ENCODE results near the gene TULP4.

DNA sequence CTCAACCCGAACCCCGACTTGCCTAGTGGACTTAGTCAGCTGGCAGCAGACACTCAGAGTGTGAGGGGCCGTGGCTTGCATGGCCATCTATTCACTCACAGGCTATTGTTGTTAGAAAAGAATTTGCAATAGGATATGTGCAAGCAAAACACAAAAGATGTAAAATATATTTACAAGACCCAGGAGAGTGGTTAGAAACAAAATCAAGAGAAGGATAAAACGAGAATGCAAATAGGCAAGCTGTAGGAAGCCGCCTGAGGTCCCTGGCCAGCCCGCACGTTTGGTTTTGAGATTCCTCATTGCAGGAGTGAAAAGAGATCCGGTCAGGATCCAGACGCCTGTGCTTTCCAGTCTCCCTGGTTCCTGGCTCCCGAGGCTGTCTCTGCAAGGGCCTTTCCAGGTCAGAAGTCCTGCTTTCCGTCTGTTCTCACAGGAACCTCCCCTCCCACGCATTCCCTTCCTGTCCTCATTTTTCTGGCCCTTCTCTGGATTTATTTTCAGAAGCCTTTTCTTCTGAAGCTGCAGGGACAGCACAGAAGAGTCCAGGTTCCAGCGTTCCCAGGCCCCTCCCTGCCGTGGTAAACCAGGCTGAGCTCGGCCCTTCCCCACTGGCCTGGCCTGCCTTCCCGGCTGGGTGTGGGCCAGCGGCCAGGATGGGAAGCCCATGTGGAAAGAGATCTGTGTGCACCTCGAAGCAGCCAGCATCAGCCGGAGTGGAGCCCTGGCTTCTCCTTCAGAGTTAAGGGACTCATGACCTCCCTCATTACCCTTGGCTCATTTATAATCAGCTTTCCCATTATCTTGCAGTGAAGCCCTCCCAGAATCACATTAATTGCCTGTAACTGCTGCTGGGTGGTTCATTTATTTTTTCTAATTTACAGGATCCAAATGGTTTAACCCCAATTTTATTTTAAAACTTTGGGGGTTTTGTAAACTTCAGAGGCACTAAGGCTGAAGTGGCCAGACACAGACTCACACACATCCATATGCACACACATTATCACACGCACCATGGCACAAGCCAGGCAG lies 53.9 kb downstream of the TMEM242 start:
- PRO-cap, result no peak

- PRO-cap, result unidirectional peak, plus-strand start at chr6:157273912
Observed at GRCh38 chr6:157273653-157274046, 49.7 kb downstream of the TMEM242 start.

GRCh38 chr6:157460840-157461448 lies 80.0 kb downstream of the ZDHHC14 start:
- PRO-cap, result no peak

DNA sequence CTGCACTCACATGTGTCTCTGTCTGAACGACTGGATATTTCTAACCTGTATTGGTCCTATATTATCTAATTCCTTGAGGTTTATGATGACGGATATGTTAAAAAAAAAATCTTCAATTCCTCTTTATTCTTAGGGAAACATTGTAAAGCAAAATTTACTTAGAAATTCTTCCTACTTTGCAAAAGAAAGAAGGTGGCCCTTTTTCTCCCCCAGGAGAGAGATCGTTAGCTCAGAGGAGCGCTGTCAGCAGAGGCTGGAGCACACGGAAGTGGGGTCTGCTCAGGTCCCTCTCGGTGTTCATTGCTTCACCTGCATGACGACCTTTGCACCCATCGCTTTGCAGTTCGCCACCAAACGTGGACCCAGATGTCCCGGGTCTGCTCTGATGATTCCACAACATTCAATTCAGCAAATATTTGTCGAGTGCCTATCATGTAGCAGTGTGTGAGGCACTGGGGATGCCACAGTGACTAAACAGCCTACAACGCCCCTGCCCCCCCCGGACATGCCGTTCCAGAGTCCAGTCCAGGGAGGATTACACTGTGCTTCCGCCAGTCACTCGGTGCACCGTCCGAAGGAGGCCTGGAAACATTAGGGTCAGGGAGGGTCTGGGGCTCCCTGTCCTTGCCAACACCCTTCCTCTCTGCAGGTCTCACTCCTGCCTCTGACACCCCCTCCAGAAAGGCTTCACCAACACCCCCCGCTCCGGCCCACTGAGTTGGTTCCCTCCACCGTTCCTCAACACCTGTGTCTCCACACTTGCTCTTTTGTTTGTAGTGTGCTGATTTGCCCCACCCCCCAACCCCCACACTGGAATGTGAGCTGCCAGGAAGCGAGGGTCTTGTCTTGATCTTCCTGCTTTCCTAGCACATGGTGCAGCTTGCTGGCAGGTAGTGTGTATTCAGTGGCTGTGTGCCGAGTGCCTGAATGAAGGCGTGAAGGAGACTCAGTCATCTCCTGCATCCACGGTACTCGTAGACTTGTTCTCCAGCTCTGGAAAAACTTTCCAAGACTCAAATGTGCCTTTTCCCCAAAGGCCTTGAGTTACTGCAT lies 150.1 kb downstream of the ZDHHC14 start:
- PRO-cap, result no peak

- PRO-cap, result no peak
Observed at GRCh38 chr6:157713593-157714007, 109.4 kb upstream of the SNX9 start.

DNA sequence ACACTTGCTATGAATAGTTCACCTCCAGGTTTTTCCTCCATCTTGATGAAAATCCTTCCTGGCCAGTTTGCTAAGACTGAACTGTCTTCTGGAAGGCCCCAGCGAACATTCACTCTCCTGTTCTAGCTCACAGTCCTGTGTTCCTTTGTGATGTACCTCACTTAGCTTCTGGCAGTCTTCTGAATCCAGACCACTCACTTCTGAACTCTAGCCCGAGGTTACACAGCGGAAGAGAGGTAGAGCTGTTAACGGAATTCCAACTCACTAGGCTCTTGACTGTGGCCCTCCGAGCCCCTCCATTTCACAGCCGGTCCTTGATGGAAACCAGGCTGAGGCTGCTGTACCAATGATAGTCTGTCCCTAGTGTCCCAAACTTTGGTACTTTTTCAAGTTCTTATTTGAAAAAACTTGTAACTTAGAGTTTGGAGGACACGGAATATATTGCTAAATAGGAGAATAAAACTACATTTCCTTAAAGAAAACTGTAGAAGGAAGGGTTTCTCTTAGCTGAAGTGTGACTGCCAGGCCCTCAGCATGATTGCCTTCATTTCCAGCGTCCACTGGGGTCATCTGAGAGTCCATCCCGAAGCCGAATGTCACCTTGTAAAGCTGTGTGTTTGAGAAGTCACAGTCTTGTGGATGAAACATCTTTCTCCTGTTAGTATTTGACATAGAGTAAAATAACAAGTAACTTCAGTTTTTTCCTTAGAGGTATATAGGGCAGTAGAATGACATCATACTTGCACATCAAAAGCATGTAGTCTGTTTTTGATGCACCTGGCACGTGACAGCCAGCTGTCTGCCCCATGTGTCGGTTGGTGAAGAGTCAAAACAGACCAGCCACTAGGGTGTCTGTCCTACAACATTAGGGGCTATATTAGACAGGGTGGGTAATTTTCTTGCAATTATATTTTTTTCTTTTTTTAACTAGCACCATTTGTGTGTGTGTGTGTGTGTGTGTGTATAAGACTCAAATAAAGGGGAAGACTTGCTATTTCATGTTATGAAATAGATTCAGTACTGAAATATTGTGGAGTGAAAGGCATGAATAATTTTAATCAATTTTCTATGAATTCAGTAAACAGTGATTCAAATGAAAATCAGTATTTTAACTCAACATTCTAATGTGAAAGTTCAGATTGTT lies 70.0 kb downstream of the SNX9 start:
- PRO-cap, result no peak

GRCh38 chr6:157925228-157926289 lies 56.1 kb upstream of the SYNJ2 start:
- PRO-cap, result no peak

DNA sequence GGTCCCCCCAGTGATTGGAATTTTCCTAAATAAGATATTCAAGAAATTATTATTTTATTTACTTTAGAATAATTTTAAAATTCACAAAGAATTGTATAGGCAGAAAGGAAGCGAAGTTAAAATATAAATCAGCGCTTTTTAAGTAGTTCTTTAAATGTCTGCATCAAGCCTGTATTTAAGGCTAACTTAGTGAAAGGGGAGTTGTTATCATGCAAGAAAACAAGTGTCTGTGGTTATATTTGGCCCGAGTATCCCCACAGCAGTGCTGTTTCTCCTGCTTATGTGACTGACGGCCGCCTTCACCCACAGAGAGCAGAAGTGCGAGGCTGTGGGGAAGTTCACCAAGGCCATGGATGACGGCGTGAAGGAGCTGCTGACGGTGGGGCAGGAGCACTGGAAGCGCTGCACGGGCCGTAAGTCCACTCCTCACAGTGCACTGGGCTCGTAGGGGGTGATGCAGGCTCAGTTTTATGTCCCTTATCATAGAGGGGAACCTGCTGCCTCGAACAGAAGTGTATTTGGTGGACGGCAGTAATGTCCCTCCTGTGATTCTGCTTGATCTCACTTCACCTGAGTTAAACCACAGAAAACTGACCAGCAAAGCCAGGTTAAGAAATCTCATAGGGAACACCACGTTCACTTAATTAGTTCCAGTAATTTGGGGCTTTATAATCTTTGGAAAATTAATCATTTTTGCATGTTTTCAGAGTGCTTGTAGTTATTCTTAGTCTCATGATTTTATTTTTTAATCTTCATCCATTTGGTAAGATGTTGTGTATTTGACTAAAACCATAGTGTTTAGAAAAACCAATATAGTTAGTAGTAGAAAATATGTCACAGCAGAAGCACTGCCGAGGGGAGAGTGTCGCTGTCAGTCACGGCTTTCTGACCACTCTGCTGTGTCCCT lies 53.1 kb upstream of the SYNJ2 start:
- PRO-cap, result no peak

GRCh38 chr6:158027191-158027966 lies 45.7 kb downstream of the SYNJ2 start:
- PRO-cap, result no peak

DNA sequence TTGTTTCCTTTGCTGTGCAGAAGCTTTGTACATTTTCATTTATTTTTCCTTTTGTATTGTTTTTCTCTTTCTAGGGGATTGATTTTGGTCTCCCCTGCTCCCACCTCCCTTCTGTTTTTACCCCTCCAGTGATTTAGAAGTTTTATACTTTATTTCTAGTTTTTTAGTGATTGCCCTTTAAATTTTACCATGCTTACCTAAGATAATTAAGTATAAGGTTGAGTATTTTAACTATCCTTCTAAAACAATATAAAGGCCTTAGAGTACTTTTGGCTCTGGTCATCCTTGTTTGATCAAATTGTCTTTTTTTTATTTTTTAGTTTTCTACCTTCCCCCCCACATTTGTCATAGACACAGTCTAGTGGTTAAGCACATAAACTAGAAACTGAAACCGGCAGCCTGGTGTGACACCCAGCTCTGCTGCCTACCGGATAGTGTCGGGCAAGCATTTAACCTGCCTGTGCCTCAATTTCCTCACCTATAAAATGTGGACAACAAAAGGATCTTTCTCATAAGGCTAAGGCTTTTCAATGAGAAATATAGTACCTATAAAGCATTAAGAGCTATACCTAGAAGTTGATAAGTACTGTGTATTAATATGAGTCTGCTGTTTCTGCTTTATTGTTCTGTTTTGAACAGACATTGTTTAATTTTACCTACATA lies 21.7 kb upstream of the TULP4 start:
- PRO-cap, result no peak

GRCh38 chr6:158312057-158313093 lies at the start of gene TULP4:
Gene TULP4 (plus strand): TSS chr6:158312465.
- PRO-cap, result no peak

GRCh38 chr6:158441526-158442069 lies 118.3 kb upstream of the TMEM181 start:
- PRO-cap, result no peak

DNA sequence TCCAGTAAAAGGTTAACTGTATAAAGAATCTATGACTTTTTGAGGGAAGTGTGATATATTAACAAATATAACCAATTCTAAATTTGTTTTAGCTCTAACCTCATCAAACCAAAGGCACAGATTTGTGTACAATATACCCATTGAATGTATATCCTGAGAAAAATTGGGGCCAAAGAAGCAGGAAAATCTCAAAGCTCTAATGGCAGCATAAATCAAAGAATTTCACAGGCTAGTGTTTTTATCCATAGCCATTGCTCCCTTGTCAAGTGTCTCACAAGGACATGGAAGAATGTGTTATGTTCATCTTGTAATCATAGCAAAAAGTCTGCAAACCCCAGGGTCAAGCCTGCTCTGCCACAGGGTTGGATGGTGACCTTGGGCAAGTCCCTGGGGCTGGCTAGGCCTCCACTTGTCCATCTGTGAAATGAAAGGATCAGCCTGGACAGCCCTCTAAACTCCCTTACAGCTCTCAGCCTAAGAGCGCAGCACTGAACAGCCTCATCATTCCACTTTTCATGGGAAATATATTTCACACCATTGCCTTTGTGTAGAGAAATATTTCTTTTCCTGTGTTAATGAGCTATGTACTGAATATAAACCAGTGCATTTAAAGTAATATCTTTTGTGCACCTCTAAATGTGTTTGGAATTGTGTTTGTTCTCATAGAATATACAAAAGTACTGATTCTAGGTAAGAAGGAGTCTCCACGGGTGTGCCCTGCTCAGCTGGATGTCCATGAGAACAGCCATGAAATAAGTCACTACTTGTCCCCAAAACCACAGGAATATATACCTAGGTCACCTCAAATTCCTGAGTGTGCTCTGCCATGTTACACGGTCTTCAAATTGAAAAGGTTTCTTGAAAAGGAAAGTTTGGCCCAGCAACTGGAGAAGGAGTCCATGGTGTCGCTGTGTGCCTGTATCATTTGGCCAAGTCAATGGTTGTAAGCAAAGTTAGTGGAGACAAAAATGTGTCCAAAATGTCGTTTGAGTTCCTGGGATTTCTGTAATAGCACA lies 49.6 kb upstream of the TMEM181 start:
- PRO-cap, result no peak

- PRO-cap, result bidirectional peak, plus-strand start at chr6:158537258, minus-strand start at chr6:158537264
Observed at GRCh38 chr6:158536892-158537638, 22.8 kb upstream of the TMEM181 start.

DNA sequence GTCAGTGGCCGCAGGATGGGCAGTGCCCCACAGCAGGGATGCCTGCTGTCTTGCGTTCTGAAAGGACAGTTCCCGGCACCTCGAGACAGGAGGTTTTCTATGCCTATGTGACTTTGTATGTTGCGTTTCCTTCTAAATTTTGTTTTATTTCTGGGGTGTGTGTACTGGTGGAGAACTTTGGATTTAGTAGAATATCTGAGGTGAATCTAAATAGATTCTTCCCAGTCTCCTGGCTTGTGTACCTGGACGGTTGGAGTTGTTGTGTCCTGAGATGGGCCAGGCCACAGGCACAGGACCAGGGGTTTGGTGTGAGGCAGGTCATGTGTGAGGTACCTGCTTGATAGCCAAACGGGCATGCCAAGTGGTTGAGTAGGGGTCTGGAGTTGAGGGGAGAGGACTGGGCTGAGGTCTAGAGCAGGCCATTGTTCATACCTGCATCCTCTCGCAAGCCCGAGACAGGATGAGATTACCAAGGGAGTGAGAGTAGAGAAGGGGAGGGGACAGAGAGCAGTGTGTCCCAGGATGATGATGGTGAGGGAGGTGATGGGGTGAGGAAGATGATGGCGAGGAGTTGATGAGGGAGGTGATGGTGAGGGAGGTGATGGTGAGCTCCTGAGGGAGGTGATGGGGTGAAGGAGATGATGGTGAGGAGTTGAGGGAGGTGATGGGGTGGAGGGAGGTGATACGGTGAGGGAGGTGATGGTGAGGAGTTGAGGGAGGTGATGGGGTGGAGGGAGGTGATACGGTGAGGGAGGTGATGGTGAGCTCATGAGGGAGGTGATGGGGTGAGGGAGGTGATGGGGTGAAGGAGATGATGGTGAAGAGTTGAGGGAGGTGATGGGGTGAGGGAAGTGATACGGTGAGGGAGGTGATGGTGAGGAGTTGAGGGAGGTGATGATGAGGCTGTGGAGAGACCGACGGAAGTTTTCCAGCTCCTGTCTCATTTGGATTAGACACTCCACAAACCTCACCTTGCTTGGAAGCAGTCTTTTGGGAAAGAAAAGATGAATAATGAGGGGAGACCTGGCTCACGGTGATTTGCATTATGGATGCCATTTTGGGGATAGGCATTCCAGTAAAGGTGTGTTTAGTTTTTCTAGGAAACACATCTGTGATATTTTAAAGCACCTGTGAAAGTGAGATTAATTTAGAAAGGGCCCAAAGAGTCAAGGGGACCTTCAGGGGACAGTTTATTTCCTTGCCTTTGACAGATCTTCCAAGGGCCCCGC lies 6.4 kb downstream of the TMEM181 start:
- PRO-cap, result no peak

DNA sequence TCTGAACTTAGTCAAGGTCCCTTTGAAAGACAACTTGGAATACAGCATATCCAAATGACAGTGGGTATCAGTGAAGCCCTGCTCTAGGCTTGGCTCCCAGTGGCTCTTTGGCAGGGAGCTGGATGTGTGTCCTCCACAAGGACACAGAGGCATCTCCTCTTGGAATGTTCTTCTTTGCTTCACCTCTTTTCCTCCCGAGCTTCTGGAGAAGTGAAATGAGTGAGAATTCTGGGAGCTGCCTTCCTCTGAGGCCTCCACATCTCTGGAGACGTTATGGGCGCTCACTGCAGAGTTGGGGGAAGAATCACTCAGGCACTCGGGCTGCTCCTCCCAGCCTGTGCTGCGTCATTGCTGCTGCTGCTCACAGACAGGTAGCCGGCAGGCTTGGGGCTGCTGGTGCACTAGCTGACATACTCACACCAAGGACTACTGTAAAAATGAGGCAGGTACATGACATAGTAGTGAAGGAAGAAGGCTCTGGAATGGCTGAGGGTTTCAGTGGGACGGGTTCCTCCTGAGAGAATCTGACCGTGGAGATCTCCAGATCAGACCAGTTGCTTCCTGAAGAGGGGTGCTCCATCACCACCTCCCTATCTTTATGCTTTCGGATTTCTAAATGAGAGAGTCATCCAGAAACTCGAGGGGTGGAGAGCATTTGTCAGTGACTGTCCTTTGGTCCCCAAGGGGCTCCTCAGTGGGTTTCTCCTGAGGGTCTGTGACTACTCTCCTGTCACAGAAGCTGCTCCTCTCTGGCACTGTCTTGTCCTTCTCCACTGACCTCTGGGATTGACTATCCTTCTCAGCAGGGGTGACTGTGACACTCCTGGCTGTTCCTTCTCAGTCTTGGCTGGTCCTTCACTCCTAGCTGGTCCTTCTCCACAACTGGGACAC lies 33.9 kb downstream of the DYNLT1 start:
- PRO-cap, result no peak

DNA sequence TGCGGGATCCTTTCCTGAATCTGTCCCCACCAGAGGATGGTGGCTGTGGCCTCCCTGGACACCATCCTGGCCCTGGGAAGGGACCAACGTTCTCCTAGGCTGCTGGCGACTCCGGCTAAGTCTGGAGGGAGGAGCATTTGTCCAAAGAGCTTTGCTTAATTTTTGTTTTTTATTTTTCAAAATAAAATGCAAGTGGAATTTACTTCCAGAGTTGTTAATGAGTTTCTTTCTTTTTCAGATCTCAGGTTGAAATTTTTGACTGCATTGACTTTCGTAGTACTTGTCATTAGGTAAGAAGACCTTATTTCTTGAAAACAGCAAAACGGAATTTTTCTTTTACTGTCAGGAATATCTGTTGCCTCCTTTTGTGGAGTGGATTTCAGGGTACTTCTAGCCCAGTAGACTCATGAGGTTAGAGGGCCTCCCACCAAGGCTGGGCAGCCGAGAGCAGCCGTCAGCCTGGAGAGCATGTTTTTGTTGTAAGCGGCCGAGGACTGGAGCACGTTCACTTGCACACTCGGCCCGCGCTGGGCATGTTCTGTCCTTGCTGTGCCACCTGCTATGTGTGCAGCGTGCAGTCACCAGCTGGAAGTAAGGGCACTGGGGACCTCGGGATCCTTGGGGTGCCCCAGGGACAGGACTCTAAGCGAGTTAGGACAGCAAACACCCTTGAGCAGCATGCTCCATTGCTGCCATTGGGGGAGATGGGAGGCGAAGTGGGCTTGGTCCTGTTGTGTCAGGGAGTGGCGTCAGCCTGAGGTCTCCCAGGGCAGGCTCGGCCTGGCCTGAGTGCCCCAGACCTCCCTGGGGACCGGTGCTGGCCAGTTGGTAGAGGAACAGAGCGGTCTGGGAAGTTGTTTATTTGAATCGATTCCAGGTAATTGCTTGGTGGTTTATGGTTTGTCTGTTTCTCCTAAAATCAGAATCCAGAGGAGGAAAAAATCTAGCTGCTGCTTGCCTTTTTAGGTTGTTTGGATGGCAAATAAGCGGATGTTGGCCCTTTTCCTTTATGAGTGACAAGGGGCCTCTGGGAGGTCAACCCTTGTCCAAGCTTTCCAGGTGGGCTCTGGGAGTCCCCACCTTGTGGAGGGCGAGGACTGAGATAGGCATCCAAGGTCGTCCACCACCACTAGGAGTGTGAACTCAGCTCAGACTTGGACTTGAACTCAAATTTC lies 18.7 kb downstream of the DYNLT1 start:
- PRO-cap, result no peak

GRCh38 chr6:158630683-158631667 lies 13.6 kb downstream of the DYNLT1 start:
- PRO-cap, result no peak

- PRO-cap, result no peak
Observed at GRCh38 chr6:158720273-158721157, 70.7 kb downstream of the SYTL3 start.

GRCh38 chr6:158737599-158738519 lies 81.3 kb downstream of the EZR start:
- PRO-cap, result no peak